Measurements from ENCODE around the genes COPS6 and PCOLCE.

DNA sequence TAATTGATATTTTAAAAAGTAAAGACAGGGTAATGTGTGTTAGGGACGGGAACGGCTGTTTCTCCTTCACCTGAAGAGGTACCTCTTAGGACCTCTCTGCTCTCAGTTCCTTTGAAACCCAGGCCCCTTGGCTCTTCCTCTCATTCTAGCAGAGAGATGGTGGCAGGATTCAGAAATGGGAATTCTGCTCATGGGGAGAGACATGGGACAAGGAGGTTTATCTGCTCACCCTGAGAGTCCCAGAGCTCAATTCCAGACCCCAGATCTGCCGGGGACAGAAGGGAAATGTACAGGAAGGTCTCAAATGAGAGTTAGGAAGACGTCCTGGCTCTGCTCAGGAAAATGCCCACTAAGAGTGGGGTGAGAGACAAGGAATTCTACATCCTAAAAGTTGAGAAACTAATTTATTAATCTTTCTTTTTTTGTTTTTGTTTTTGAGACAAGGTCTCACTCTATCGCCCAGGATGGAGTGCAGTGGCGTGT, 8.6 kb downstream of the ZNF3 start:
- PRO-cap, result no peak
- RAMPAGE, long total RNA, result no peak

GRCh38 chr7:100088803-100089471, at the start of gene COPS6:
COPS6 (plus strand) TSS chr7:100088969.
- PRO-cap, result unidirectional peak, minus-strand start at chr7:100088907
- RAMPAGE, long total RNA, result start-site peak on the plus strand at chr7:100088978-100088984, 461 and 196 reads in 2 replicates

DNA sequence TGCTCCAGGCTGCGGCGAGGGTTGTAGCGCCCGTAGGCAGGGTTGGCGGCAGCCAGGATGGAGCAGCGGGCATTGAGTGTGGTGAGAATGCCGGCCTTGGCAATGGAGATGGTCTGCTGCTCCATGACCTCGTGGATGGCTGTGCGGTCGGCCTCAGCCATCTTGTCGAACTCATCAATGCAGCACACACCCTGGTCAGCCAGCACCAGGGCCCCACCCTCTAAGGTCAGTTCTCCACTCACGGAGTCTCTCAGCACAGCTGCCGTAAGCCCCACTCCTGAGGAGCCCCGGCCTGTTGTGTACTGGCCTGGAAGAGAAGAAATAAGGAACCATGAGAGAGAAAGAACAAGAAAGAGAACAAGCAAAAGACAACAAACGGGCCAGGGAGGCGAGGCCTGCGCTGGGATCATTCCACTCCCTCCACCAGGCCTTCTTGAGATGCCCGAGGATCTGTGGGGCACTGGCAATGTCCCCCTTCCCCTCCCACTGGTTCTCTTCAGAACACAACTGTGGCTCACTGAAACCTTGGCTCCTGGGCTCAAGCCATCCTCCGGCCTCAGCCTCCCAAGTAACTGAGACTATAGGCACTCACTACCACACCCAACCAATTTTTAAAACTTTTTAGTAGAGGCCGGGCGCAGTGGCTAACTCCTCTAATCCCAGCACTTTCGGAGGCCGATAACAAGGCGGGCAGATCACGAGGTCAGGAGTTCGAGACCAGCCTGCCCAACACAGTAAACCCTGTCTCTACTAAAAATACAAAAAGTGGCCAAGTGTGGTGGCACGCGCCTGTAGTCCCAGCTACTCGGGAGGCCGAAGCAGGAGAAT, 5.1 kb downstream of the MCM7 start:
- PRO-cap, result no peak
- RAMPAGE, long total RNA, result no peak

GRCh38 chr7:100127342-100127878, 643 bp downstream of the MBLAC1 start:
- PRO-cap, result no peak
- RAMPAGE, long total RNA, result no peak

DNA sequence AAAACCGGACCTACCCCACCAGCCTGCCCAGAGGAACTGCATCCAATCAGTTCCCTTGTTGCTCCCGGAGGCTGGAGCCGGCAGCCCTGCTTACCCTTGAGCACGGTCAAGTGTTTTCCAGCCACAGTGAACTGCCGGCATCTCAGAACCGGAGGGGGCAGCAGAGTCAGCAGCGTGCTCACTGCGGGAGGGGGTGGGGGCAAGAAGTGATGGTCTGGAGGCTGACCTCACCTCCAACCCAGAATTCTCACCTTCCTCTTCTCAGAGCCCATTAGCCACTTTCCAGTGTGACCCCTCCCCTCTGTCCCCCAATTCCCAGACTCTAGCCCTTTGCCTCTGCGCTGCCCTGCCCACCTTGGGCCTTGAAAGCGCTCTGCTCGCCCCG, 1.3 kb downstream of the TRAPPC14 start:
- PRO-cap, result no peak
- RAMPAGE, long total RNA, result no peak

DNA sequence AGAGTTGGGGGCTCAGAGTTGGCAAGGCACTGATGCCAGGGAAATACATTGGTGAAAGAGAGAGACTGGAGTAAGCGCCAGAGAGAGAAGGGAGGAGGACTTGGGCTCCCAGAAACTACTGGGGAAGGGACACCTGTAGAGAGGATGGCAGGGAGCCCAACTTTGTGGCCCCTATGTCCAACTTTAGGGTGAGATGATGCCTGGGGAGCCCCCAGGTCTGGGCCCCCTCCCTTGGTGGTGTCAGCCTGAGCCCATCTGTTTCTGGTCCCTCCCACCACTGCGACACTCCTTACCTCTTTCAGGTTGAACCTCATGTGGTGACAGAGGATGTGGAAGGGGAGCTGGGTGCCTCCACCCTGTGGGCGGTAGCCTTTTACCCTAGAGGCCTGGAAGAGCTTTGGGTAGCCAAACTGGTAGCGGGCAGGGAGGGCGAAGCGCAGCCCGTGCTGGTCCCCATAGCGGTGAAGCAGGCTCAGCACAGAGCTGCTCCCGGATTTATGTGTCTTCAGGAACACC, 2.1 kb downstream of the GAL3ST4 start:
- PRO-cap, result no peak
- RAMPAGE, long total RNA, result no peak

DNA sequence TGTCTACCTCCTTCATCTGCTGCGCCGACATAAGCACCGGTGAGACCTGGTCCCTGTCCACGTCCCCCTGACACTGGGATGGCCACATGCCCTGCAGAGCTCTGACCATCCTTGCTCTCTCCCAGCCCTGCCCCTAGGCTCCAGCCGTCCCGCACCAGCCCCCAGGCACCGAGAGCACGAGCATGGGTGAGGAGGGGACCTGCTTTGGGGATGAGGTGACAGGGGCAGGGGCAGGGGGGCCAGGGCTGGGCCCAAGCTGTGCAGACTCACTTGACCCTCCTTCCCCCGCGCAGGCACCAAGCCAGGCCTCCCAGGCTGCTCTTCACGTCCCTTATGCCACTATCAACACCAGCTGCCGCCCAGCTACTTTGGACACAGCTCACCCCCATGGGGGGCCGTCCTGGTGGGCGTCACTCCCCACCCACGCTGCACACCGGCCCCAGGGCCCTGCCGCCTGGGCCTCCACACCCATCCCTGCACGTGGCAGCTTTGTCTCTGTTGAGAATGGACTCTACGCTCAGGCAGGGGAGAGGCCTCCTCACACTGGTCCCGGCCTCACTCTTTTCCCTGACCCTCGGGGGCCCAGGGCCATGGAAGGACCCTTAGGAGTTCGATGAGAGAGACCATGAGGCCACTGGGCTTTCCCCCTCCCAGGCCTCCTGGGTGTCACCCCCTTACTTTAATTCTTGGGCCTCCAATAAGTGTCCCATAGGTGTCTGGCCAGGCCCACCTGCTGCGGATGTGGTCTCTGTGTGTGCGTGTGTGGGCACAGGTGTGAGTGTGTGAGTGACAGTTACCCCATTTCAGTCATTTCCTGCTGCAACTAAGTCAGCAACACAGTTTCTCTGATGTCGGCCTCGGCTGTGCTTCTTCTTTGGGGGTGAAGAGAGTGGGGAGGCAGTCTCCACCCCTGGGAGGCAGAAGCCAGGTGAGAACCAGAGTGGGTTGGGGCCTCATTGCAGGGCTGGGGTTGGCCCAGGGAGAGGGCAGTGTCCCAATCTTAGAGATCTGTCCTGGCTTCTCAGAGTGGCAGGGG, 1.2 kb downstream of the PVRIG start:
- PRO-cap, result no peak
- RAMPAGE, long total RNA, result no peak

DNA sequence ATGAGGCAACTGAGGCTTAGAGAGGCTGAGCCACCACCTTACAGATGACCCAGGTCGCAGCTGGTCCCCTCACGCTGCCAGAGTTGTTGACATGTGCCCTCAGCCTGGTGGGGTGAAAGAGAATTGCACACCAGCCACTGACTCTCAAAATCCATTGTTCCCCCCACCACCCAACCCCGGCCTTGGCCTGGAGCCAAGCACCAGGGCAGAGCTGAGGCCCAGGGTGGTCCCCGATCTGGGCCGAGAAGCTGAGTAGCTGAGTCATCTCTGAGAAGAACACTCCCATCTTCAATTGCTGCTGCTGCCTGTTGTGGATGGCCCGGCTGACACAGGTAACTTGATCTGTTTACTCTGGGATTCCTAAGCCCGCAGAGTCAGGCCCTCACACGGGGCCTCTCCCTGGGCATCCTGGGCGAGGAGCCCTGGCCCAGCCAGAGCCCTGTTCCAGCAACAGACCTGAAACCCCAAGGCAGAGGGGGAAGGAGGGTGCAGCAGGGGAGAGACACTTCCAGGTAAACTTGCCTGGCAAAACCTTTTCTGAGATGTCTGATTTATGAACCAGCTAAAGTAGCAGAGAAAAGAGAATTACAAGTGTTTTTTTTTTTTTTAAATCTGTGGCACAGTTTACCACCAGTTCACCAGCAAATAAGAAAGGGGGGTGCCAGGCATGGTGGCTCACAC, 27.6 kb downstream of the PVRIG start:
- PRO-cap, result no peak
- RAMPAGE, long total RNA, result no peak

DNA sequence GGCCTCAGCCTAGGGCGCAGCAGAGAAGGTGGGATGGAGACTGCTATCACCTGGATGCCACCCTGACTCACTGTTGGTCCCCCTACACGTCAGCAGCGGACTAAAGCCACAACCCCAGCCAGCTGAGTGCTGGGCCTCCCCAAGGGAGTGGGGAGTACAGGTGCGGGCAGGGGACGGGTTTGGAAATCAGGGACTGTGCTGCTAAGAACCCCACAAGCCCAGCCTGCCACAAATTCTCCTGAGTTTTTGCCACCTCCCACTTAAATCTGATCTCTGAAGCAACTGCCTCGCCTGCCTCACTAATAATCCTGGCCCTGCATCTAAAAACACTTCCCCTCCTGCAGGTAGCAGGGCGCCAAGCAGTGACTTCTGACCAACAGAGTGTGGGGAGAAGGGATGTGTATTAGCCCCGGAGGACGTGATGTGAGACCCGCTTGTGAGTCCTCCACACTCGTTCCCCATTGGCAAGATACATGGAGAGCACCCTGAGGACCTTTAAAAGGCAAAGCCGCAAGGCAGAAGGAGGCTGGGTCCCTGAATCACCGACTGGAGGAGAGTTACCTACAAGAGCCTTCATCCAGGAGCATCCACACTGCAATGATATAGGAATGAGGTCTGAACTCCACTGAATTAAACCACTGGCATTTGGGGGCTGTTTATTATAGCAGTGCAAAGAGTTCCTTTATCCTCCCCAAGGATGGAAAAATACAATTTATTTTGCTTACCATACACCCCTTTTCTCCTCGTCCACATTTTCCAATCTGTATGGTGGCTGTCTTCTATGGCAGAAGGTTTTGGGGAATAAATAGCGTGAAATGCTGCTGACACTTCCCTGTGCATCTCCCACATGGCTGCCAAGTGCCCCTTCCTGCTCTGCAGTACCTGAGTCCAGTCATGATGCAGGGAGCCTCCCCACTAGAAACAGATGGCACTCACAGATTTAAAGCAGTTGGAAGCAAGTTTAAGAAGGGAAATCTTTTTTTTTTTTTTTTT, 6.0 kb upstream of the PILRA start:
- PRO-cap, result no peak
- RAMPAGE, long total RNA, result no peak

- PRO-cap, result no peak
- RAMPAGE, long total RNA, result no peak
Observed at GRCh38 chr7:100370097-100371045, 2.9 kb upstream of the PILRA start.

- PRO-cap, result no peak
- RAMPAGE, long total RNA, result no peak
Observed at GRCh38 chr7:100381536-100381953, 8.3 kb downstream of the PILRA start.

DNA sequence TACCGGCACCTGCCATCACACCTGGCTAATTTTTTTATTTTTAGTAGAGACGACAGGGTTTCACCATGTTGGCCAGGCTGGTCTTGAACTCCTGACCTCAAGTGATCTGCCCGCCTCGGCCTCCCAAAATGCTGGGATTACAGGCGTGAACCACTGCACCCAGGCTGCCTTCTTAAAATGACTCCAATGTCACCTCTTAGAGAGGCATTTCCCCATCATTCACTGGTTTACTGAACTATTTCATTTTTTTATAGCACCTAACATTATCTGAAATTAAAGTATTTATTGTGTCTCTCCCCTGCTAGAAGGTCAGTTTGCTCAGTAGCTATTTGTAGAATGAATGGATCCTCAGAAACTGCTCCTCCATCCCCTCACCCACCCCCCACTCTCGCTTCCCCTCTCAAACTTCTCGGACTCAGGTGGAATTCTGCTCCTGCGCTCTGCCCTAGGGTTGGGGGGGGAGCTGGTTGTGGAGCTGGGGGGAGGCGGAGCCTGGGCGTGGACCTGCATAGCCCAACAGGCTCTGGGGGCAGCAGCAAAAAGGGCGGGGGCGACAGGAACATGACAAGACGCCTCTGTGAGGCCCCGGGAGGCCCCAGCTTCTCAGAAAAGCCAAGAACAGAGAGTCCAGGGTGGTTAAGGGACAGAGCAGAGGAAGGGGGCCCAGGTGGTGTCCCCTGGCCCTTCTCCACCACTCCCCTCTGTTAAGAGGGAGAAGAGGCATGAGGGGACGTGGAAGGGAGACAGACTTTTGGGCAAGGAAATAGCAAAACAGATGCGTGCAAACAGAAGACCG, 3.6 kb downstream of the TSC22D4 start:
- PRO-cap, result no peak
- RAMPAGE, long total RNA, result no peak

DNA sequence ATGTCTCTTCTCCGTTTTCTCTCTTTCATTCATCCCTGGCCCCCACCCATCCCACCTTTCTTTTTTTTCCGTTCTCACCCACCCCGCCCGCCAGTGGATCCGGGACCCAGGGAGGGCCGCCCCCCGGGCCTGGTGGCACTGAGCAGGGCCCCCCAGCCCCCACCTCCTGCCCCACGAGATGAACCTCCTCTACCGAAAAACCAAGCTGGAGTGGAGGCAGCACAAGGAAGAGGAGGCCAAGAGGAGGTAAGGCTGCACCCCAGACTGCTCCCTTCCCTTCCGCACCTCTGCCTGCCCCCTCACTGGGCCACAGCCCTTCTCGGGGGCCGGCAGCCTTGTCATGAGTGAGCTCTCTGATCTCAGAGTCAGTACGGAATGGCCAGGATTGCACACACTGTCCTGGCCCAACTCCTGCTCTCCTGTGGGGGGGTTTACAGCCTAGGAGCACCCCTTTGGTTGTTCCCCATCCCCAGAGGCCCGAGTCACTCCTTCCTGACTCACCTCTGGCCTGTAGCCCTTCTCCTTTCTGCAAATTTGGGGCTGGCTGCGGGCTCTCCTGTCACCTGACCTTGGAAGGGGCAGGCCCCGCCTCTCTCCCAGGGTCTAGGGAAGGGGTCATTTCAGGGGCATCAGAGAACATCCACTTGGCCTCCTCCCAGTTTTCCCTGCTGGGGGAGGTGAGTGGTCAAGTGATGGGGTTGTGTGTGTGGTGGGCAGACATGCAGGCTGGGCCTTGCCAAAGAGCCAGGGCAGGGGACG, 1.6 kb downstream of the NYAP1 start:
- PRO-cap, result no peak
- RAMPAGE, long total RNA, result no peak

- PRO-cap, result no peak
- RAMPAGE, long total RNA, result no peak
Observed at GRCh38 chr7:100538263-100538716, 713 bp upstream of the AGFG2 start.

DNA sequence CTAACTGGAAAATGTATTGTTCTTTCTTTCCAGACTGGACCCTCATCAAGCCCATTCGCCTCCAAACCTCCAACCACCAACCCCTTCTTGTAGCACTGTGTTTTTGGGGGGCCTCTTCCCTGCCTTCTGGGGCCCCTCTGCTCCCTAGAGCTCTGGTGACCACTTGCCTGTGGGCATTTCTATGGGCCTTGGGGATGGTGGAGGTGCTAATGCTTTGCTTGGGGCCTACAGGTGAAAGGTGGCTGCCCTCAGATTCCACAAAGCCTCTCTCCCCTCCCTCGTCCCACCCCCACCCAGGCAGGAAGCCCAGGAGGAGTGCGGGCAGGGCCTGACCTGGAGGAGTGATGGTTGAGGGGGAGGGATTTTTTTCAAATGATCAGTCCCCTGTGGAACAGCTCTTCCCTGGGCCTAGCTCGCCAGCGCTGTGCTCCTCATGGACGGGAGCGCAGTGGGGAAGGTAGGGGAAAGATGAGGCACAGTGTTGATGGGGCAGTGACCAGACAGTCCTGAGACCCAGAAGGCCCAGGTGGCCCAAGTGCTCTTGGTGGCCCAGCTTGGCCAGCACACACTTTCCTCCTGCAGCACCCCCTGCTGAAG, 8.7 kb downstream of the SAP25 start:
- PRO-cap, result no peak
- RAMPAGE, long total RNA, result no peak

DNA sequence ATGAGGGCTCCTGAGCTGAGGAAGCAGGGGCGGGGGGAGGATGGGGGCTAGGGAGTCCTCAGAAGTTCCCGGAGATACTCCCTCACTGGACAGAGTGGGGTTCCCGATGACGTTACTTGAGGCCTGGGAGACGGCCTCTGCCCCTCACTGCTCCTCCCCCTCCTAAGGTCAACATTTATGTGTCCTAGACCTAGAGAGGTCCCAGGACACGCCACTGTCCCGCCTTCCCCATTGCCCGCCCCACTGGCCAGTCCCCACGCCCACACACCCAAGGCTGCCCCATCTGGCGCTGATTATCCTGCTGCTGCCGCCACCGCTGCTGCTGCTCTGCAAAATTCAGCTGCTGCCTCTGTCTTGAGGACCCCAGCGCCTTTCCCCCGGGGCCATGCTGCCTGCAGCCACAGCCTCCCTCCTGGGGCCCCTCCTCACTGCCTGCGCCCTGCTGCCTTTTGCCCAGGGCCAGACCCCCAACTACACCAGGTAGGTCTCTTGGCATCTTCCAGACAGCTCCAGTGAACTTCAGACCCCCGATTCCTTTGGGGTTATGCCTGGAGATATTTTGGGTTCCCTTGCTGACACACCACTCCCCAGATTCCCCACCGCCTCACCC, at the start of gene PCOLCE:
Gene PCOLCE, plus strand, starts transcription at position 292 of the 610 bp plus-strand sequence.
- PRO-cap, result no peak
- RAMPAGE, long total RNA, result start-site peak on the plus strand centred at position 311 of the sequence, 41 bp wide, 1,076 and 554 reads in 2 replicates

- PRO-cap, result no peak
- RAMPAGE, long total RNA, result no peak
Observed at GRCh38 chr7:100603608-100604670, 1.8 kb downstream of the PCOLCE start.

DNA sequence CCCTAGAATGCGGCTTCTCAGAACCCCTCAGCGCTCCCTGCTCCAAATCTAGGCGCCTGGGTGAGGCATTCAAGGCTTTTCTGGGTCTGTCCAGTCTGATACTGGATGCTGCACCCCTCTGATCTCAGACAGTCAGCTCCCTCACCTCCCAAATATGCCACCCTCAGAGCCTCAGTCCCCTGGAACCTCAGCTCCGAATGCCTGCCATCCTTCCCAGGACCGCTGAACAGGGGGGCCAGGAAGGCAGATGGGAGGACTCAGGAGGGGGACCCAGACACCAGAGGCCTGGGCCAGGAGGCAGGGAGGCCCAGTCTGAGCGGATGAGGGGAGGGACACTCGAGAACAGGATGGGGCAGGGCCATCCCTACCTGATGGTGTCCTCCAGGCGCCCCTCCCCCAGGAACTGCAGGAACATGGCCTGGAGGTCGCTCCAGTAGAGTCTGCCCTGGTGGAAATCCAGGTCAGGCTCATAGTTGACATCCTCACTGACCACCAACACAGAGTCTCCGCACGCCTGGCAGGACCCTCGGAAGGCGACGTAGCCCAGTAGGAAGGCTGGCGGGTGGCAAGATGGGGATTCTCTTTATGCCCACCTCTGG, 935 bp downstream of the TFR2 start:
- PRO-cap, result no peak
- RAMPAGE, long total RNA, result no peak

DNA sequence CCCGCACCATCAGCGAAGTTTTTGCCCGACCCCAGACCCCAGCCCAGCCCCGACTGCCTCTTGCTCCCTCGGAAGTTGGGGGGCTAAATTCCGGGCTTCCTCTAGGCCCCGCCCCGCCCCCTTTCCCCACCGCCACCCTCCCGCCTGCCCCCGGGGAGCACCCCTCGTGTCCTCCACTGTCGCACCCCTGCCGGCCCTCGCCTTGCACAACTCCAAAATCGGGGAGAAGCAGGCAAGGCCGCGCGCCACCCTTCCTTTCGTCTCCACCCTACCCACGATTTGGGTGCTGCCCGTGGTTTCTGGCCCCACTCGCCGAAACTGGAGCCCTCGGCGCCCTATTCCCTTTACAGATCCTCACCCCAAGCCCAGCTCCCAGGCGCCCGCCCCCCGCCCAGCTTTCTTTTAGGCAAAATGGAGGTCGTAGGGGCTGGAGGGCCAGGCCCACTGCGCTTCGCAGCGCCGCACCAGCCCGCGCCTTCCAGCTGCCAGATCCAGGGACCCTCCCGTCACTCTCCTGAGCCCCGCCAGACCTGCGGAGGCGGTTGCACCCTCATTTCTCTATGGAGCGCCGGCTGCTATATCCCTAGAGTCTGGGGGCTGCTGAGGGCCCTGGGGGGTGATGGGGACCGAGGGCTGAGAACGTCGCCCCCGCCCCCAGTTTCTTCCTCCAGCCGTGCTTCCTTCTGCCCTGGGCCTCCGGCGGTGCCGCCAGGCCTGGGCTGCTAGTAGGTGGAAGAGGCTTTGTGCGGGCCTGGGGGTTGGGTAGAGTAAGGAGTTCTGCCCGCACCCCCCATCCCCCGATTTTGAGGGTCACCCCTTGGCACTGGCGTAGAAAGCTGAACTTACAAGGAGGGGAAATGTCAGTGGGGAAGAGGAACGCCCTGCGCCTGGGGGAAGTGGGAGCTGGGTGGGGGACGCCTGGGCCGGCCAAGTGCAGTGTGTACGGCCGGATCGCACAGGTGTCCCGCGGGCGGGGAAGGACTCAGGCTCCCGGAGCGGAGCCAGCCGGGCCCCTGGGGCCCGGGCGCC, 902 bp downstream of the GNB2 start:
- PRO-cap, result no peak
- RAMPAGE, long total RNA, result no peak

DNA sequence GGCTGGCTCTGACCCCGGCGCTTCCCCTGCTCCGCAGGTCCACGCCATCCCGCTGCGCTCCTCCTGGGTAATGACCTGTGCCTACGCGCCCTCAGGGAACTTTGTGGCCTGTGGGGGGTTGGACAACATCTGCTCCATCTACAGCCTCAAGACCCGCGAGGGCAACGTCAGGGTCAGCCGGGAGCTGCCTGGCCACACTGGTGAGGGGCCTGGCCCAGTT, 3.8 kb downstream of the GNB2 start:
- PRO-cap, result no peak
- RAMPAGE, long total RNA, result no peak